Fibroblast of the aortic adventitia (primary cell): ENCODE data around the genes NKG7 and ZNF765.

DNA sequence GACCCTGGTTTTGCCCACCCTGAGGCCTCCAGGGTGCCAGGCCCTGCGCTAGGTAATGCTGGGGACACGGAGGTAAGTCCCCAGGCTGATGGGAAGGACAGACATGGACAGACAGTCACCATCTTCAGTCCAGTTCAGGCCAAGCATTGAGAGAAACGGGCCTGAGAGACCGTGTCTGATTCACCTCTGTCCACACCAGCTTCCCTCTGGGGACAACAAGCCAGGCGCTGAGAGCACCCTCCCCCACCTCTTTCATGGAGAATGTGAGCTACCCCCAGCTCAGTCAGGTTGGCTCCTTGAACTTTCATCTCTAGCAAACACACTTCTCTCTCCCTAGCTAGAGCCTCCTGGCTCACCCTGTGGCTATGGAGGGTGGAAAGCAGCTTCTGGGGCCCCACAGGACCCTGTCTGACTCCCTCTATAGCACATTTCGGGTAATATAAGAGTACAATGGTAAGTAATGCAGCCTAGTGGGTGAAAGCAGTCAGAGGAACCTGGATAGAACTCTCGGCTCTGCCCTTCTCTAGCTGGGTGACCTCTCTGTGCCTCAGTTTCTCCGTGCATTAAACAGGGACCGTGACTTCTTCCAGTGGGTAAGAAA lies 677 bp downstream of the ETFB start:
- CAGE, long polyA plus RNA: no peak

GRCh38 chr19:51372405-51373430 lies at the start of gene NKG7:
TSS of gene NKG7 (minus strand) at chr19:51372654.
- CAGE, long polyA plus RNA: no peak

DNA sequence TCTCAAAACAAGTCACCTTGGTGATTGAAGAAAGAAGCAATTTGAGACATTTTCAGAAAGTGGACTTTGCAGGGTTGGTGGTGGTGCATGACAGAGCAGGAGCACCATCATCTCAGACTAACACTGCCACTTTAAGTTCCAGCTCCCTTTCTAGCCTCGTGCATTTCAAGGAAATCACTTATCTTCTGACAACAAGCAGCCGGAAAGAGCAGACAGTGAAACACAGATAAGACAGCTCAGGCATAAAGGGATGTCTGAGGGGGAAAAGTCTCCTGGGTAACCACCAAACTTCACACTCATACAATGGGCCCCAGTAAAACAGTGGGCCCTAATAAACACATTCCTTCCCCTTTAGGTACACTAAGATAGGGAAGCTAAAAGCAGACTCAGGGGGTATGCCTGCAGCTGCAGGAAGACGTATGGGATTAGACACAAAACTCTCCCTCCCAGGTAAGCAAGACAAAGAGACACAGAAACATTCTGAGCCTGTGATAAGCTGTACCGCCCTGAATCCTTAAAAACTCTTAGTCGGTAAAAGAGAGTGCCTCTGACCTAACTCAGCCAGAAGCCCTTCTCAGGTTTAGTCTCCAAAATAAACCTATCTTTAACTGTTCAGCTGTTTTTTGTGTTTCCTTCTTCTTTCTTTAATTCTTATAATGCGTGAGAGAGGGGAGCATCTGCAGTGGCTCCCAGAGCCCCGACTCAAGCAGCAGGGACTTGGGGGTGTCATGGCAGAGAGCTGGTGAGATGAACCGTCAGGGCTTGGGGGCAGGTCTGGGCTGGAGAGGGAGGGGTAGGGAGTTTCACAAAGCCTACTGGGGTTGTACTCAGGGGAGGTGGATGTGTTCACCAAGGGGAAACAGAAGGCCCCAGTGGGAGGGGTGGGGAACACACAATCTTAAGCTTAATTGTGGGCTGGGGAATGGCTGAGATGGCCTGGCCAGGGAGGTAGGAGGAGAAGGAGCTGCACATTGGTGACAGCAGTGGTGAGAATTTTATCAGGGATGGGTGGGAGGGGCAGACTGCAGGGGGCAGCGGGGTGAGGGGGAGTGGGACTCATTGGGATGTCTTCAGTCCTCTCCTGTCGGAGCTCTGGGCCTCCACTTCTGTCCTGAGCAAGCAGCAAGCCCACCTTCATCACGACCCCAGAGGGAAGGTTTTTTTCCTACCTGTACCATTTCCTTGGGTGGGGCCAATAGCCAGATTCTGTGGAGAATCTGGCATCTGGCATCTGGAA lies 16.7 kb upstream of the SIGLEC6 start:
- CAGE, long polyA plus RNA: no peak

GRCh38 chr19:51697659-51698471 lies 4.7 kb downstream of the SPACA6 start:
- CAGE, long polyA plus RNA: no peak

DNA sequence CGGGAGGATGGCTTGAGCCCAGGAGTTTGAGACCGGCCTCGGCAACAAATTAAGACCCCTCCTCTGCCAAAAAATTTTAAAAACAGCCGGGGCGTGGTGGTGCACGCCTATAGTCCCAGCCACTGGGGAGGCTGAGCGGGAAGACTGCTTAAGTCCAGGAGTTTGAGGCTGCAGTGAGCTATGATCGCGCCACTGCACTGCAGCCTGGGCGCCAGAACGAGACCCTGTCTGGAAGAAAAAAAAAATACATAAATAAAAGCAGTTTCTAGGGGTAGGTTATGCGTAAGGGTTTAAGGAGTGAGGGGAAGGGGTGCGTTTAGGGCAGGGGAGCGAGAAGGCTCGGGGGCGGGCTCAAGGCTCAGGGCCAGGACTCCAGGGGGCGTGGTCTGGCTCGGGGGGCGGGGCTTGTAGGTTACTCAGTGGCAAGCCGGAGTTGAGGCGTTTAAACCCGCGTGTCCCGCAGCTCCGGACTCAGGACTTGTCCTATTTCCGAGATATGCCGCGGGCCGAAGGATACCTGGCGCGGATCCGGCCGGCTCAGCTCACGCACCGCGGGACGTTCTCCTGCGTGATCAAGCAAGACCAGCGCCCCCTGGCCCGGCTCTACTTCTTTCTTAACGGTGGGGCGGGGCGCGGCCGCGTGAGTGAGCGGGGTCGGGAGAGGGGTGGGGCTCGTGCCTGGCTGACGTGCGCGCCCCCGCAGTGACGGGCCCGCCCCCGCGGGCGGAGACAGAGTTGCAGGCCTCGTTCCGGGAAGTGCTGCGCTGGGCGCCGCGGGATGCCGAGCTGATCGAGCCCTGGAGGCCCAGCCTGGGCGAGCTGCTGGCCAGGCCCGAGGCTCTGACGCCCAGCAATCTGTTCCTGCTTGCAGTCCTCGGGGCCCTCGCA lies 10.7 kb downstream of the SPACA6 start:
- CAGE, long polyA plus RNA: no peak

DNA sequence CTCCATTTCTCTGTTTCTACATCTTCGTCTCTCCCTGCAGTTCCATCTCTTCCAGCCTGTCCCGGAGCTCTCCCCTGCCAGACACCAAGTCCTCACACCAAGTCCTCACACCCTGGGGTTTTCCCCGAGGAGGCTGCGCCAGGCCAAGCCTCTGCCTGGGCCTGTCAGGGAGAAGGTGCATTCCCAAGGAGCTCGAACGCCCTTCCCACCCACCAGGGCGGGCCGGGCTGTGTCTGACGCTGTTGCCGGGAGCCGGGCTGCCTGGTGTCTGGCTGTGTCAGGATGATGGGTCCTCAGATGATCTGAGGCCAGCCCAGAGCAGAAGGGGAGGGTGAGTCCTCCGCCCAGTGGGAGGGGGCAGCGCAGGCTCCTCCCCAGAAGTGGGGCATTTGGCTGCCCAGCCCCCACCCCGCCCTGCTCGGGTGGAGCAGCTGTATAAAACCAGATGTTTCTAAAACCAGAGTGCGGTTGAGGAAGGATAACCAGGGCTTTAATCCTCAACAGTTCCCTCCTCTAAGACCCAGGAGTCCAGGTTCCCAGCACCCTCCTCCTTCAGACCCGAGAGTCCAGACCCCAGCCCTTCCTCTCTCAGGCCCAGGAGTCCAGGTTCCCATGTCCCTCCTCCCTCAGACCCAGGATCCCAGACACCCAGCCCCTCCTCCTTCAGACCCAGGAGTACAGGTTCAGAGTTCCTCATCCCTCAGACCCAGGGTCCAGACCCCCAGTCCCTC lies 2.4 kb upstream of the HAS1 start:
- CAGE, long polyA plus RNA: no peak

- CAGE, long polyA plus RNA: no peak
These were observed 17.1 kb downstream of the ZNF613 start for GRCh38 chr19:51944164-51945026.

DNA sequence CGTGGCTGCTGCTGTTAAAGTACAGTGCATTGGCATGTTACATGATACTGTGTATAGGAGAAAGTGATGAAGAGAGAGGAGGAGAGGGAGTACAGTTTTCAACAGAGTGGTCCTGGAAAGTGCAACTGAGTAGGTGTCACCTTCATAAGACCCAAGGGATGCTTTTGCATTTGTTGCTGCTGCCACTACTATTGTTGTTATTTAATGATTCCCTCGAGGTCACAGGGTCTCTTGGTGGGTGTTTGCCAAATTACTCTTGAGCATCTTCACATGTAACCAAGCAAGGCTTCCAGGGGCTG lies 11.7 kb downstream of the PPP2R1A start:
- CAGE, long polyA plus RNA: no peak

GRCh38 chr19:52223946-52224355 lies 34.1 kb downstream of the PPP2R1A start:
- CAGE, long polyA plus RNA: no peak

- CAGE, long polyA plus RNA: no peak
These were observed 6.7 kb upstream of the ZNF528 start for GRCh38 chr19:52390948-52391450.

DNA sequence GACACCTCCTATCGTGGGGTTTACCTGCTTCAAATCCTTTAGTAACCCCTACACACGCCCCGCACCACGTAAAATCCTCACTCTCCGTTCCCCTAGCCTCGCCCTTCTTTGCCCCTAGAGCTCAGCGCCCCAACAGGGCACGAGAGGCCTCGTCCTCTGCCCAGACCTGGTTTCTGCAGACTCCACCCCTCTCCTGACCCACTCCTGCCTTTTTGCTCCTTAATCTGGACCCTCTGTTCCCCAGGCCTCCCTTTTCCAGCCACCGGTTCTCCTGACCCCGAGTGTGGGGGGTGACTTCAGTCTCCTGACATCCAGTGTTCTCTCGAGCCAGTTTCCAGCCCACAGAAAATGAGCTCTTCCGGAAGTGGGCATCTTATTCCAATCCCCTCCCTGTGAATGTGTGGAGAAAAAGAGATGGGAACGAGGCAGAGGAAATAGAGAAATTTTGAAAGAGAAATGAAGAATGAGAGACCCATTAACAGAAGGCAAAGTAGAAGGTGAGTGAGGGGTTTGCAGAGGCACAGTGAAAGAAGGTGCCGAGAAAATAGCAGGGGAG lies 552 bp downstream of the ZNF528 start:
- CAGE, long polyA plus RNA: no peak

GRCh38 chr19:52493179-52493757 lies 34.2 kb upstream of the ZNF808 start:
- CAGE, long polyA plus RNA: no peak

DNA sequence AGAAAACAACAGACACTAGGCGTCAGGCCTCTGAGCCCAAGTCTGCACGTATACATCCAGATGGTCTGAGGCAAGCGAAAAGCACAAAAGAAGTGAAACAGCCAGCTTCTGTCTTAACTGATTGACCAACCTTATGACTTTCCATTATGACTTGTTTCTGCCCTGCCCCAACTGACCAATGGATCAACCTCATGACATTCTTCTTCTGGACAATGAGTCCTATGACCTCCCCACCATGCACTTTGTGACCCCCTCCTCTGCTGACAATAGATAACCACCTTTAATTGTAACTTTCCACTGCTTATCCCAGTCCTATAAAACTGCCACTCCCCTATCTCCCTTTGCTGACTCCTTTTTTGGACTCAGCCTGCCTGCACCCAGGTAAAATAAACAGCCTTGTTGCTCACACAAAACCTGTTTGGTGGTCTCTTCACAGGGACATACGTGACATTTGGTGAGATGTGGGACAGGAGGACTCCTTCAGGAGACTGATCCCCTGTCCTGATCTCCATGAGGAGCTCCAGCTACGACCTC lies 50.6 kb downstream of the ZNF701 start:
- CAGE, long polyA plus RNA: no peak

GRCh38 chr19:52689568-52690205 lies 609 bp downstream of the ENSG00000269825 start:
- CAGE, long polyA plus RNA: no peak

DNA sequence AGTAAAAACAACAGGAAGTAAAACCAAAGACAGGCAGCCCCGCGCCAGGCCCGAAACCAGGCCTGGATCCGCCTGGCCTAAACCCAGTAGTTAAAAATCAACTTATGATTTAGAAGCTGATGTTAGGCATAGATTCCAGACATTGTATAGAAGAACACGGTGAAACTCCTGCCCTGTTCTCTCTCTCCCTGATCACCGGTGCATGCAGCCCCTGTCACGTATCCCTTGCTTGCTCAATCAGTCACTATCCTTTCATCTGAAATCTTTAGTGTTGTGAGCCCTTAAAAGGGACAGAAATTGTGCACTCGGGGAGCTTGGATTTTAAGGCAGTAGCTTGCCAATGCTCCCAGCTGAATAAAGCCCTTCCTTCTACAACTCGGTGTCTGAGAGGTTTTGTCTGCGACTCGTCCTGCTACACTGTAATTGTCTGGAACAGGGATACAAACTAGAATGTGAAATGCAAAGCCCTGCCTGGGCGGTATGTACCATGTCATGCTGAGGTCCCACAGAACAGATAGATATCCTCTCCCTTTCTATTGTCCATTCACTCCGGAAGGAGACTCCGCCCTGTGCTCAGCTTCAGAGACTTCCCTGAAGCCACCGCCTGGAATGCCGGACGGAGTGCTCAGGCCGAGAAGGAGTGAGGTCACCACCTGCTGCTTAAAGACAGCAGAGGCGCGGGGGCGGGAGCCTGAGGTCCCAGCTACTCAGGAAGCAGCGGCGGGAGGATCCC lies 652 bp upstream of the ZNF611 start:
- CAGE, long polyA plus RNA: no peak

- CAGE, long polyA plus RNA: no peak
These were observed 18.4 kb downstream of the ZNF816 start for GRCh38 chr19:52944141-52944885.

DNA sequence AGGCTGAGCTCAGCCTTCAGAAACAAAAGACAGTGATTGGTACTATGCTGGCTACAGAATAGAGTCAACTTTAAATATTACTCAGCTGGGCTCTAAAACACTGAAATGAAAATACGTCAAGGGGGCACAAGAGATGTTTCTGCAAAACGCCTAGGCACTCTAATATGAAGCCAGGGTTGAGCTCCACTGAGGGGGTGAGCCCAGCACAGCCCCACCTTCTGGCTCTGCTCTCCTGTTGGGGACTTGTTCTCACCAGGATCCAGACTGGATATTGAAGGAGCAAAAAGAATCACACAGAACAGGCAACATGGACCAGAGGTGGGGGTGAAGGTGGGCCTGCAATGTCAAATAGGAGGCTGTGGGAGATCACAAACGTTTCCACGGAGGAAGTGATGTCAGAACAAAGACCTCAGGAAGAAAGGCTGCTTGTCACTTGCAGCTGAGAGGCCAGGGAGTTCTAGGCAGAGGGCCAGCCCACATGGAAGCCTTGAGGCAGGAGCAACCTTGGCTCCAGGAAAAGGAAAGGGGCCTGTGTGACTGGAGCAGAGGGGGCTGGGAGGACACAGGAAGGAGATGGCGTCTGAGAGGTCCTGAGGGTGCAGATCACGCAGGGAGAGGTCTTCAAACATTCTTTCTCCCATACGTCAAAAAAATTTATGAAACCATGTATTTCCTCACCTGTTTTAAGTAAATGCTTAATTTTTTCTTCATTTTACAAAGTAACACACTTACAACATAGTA lies 16.4 kb downstream of the ZNF160 start:
- CAGE, long polyA plus RNA: no peak

GRCh38 chr19:53130612-53130881 lies 2.2 kb downstream of the ZNF415 start:
- CAGE, long polyA plus RNA: no peak

DNA sequence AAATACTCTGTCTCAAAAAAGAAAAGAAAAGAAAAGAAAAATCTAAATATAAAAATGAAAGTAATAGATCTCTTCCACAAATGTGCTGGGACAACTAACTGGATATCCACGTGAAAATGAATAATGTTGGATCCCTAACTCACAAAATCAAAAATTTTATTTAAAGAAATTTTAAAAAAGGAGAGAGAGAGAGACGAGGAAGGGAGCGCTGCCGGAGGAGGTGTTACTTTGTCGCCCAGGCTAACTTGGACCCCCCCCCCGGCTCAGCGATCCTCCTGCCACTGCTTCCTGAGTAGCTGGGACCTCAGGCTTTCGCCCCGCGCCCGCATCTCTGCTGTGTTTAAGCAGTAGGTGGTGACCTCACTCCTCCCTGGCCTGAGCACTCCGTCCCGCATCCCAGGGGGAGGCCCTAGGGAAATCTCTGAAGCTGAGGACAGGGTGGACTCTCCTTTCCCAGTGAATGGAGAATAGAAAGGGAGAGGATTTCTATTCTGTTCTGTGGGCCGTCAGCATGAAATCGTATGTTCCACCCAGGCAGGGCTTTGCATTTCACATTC lies 547 bp upstream of the ZNF845 start:
- CAGE, long polyA plus RNA: no peak

DNA sequence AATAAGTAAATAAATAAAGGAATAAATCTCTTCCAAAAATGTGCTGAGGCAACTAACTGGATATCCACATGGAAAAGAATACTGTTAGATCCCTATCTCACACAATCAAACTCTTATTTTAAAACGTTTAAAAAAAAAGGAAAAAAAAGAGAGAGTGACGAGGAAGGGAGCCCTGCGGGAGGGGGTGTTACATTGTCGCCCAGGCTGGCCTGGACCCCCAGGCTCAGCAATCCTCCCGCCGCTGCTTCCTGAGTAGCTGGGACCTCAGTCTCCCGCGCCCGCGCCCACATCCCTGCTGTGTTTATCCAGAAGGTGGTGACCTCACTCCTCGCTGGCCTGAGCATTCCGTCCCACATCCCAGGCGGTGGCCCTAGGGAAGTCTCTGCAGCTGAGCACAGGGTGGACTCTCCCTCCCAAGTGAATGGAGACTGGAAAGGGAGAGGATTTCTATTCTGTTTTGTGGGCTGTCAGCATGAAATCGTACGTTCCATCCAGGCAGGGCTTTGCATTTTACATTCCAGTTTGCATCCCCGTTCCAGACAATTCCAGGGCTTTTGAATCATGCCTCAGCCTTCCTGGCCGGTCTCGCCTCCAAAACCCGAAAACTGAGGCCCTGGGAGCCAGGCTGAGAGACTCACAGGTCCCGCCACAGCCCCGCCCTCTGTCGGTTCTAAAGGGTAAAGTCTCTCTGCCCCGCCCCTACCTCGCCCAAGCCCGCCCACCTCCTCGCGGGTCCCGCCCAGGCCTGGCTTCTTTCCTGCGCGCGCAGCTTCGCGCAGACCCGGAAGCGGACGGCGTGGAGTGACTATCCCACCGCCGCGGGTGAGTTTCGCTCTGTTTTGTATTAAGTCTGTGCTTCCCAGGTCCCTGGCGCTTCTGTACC lies at the start of gene ZNF765:
ZNF765 (plus strand) TSS at position 778 of the 883 bp plus-strand sequence.
- CAGE, long polyA plus RNA: no peak